Kidney epithelial cell (primary cell): Measurements from ENCODE around the genes CABCOCO1 and RTKN2.

GRCh38 chr10:59366153-59366514 is 3.8 kb upstream of the FAM13C start:
- RAMPAGE, long total RNA, result no peak
- RRBS, result no CpG with 5 or more reads among the region's 4 CpGs

- RAMPAGE, long total RNA, result no peak
- RRBS, result no CpG with 5 or more reads among the region's 1 CpG
Measured at GRCh38 chr10:59587292-59587491, 122.5 kb downstream of the SLC16A9 start.

DNA sequence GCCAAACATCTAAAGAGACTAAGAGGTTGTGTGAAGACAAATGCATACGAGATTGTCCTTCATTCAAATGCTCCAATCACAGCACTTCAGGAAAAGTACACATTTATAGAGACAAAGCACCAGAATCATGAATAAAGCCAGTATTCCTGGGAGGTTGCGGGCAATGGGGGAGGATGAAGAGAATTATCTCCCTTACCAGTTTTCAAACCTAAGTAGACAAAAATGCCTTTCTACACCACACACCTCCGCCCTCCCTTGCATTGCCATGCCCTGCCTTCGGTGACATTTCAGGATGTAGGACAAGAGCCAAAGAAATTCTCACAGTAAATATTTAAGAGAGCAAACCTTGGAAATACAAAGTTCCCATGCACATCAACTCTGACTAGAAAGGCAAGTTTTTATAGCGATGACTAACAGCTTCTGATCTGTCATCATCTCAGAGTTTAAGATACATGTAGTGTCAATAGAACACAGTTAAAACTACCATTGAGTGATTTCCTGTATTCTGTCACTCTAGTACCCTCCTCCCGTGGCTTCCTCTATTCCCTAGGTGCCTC is 20.9 kb downstream of the SLC16A9 start:
- RAMPAGE, long total RNA, result no peak
- RRBS, result no CpG with 5 or more reads among the region's 6 CpGs

GRCh38 chr10:59698859-59699336 is 10.8 kb downstream of the SLC16A9 start:
- RAMPAGE, long total RNA, result no peak
- RRBS, result no CpG with 5 or more reads among the region's 6 CpGs

GRCh38 chr10:59708702-59709194 is 902 bp downstream of the SLC16A9 start:
- RAMPAGE, long total RNA, result no peak
- RRBS, result 1% methylated on average over 19 of the region's 30 CpGs

DNA sequence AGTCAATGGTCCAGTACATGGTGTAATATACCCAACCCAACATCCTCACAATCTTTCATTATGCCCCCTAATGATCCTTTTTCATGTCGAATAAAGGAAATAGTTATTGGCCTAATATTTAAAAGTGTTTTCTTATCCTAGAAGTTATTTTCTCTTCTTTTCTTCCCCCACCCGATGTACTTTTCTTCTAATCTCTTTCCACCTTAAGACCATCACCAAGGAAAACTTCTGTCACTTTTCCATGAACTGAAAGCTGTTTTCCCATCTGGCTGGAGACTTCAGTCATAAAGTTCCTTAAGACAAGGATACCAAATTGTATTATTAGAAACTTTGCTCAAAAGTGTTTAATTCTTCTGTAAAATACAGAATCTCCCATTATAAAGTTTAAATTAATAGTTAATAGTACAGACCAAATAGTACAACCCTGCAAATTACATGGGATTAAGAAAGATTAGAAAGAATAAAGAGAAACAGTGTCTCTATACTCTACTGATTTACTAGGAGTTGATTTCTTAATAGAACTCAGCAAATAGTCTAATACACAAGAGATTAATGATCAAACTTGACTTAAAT is 238.5 kb upstream of the CCDC6 start:
- RAMPAGE, long total RNA, result no peak
- RRBS, result no CpG with 5 or more reads among the region's 2 CpGs

GRCh38 chr10:60298233-60298986 is 91.3 kb downstream of the ANK3 start:
- RAMPAGE, long total RNA, result no peak
- RRBS, result no CpG with 5 or more reads among the region's 6 CpGs

GRCh38 chr10:60388890-60389228 is 816 bp downstream of the ANK3 start:
- RAMPAGE, long total RNA, result no peak
- RRBS, result no CpG with 5 or more reads among the region's 5 CpGs

- RAMPAGE, long total RNA, result no peak
- RRBS, result no CpG with 5 or more reads among the region's 2 CpGs
Measured at GRCh38 chr10:60573247-60573633, 183.6 kb upstream of the ANK3 start.

DNA sequence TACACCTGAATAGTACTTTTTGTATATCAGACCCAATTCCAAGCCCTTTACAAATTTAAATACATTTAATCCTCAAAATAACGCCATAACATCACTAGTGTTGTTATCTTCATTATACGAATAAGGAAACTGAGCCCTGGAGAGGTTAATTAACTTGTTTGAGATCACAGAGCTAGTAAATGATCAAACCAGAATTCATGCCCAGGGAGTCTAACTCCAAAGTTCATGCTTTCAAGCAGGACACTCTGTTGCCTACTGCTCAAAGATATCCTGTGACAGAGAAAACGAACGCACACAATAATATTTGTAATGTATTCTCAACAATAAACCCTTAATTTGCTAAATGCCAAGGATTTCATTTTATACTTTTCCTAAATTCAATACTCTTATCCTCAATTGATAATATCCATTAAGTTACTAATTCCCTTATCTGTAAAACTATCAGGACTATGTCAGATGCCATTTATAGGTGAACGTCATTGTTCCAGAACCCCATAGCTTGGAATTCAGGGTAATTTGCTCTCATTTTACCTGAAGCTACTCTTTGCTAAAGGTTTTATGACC is 150.4 kb upstream of the CDK1 start:
- RAMPAGE, long total RNA, result no peak
- RRBS, result no CpG with 5 or more reads among the region's 5 CpGs

GRCh38 chr10:60874824-60875164 is 69.2 kb downstream of the RHOBTB1 start:
- RAMPAGE, long total RNA, result no peak
- RRBS, result no CpG with 5 or more reads among the region's 8 CpGs

GRCh38 chr10:60901760-60902214 is 42.2 kb downstream of the RHOBTB1 start:
- RAMPAGE, long total RNA, result no peak
- RRBS, result no CpG with 5 or more reads among the region's 6 CpGs

GRCh38 chr10:61211297-61211727 is 241.9 kb downstream of the TMEM26 start:
- RAMPAGE, long total RNA, result no peak
- RRBS, result no CpG with 5 or more reads among the region's 3 CpGs

DNA sequence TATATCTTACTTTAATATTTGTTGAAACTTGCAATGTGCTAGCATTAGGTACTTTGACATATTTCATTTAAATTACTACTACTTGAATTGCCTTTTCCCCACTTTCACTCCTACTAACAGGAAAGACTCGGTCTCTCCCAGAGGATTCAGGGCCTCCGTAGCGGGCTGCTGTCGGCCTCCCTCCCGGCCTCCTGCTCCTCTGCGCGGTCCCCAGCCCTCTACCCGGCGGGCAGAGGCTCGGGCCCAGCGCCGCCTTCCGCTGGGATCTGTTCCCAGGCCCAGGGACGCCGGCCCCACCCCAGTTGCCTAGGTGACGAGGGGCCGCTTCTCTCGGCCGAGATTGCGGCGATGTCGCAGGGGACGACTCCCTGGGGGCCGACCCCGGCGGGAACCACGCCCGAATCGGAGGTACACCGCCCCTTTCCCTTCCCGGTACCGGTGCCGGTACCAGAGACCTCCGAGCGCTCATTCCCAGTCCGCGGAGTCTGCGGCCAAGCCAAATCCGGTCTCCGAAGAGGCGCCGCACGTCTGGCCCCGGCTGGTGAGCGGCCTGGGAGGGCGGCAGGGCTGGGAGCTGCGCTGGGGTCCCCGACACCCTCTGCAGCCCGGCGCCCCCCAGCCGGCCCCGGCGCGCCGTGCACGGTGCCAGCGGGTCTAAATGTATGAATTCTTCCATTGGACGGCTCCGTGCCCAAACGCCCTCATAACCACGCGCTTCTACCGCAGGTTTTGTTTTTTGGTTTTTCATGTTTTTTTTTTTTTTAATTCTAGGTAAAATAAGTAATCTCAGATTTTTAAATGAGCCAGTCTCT is at the start of gene CABCOCO1:
Gene CABCOCO1, plus strand, starts transcription at position 305 of the 812 bp plus-strand sequence.
- RAMPAGE, long total RNA, result no peak
- RRBS, result 2% methylated on average over 35 of the region's 63 CpGs

DNA sequence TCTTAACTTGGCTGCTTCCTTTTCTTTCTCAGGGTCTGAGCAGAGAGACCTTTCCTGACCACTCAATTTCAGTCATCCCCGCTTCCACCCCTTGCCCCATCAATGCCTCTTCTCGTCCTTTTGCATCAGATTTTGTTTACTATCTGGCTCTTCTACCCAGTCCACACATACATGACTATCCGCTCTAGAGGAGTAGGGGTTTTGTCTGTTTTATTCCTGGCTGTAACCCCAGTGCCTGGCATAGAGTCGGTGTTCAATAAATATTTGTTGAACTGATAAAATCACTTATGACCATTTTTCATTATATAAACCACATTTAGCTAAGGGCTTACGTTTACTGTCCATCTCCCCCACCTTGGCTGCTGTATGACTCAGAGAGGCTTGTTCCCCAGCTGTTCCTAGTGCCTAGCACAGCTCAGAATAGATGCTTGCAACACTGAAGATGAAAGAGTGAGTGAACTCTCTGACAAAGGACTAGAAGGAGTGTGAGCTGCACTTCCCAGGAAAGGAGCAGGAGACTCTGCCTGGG is 21.8 kb downstream of the ARID5B start:
- RAMPAGE, long total RNA, result no peak
- RRBS, result no CpG with 5 or more reads among the region's 5 CpGs

- RAMPAGE, long total RNA, result no peak
- RRBS, result no CpG with 5 or more reads among the region's 3 CpGs
Measured at GRCh38 chr10:61942862-61943611, 41.5 kb downstream of the ARID5B start.

- RAMPAGE, long total RNA, result no peak
Measured at GRCh38 chr10:62037973-62038281, 136.4 kb downstream of the ARID5B start.

- RAMPAGE, long total RNA, result no peak
- RRBS, result no CpG with 5 or more reads among the region's 2 CpGs
Measured at GRCh38 chr10:62076815-62077418, 175.4 kb downstream of the ARID5B start.

DNA sequence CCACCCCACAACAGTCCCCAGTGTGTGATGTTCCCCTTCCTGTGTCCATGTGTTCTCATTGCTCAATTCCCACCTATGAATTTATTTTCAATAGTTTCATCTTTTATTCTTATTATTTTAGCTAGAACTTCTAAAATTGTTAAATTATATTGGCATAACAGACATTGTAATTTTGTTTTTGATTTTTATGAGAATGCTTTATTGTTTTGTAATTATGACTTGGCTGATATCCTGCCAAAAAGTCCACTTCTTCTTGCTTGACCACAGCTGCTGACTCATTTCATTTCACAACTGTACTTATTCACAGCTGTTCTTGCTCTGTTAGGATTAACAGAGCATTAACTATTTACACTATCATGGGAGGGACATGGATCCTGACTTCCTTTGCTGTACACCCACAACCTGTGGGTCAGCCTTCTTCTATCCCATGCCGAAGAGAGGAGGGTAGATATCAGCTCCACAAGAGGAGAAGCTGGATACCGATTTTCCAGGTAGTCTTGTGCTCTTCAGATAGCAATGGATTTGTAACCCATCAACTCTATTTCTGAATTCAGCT is 25.4 kb downstream of the RTKN2 start:
- RAMPAGE, long total RNA, result no peak
- RRBS, result no CpG with 5 or more reads among the region's 2 CpGs

DNA sequence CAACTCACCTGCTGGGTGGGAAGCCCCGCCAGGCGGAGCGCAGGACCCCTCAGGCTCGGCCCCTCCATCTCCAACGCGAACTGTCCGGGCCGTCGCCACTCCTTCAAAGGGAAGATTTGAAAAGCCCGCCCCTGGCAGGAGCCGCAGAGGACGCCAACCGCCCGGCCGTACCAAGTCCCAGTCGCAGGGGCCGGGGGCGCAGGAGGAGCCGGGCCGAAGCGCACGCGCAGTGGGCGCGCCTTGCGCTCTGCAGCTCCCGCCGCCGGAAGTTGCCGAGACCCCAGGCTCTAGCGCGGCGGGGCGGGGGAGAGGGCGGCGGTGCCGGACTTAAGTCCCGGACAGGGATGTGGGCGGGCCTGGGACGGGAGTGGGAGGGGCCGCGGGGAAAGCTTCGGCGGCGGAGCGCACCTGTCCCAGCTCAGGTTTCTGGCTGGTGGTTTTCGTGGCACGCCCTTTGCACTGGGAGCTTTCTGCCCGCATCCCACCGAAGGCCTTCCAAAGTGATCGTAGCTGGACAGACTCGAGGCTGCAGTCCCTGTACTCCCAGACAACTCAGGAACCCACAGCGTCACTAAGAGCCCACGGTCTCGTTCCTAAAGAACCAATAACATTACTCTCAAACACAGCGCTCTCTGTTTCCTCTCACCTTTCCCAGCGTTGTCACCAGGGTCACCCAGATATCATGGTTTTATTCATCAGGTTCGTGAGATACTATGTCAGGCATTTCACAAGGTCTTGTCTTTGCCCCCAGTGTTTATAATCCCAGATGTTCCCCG is at the start of gene RTKN2:
Gene RTKN2, minus strand, starts transcription at position 302 of the 776 bp plus-strand sequence.
- RAMPAGE, long total RNA, result no peak
- RRBS, result 1% methylated on average over 26 of the region's 59 CpGs